ENCODE measurements around a stretch of chr18.

- PRO-cap: no peak
These were observed 55.1 kb upstream of the CTDP1 start for GRCh38 chr18:79624569-79624783.

GRCh38 chr18:79625156-79625593 is 54.4 kb upstream of the CTDP1 start:
- PRO-cap: no peak

GRCh38 chr18:79733752-79734551 is 54.3 kb downstream of the CTDP1 start:
- PRO-cap: no peak

DNA sequence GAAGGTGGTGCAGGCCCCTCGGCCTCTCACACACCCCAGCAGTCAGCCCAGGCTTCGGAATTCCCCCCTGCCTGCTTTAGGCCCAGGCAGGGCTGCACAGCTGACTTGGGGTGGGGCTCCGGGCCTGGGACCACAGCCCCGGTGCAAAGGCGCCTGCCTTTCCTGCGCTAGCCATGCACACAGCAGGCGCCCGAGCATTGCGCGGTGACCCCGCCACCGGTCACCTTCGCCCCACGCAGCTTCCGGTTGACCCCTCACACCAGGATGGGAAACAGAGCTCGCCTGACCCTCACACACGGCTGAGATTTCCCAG is 46.1 kb downstream of the SLC66A2 start:
- PRO-cap: no peak

- PRO-cap: no peak
These were observed 39.6 kb downstream of the SLC66A2 start for GRCh38 chr18:79911772-79912327.

GRCh38 chr18:79917889-79918474 is 33.5 kb downstream of the SLC66A2 start:
- PRO-cap: no peak

GRCh38 chr18:79926223-79926886 is 25.1 kb downstream of the SLC66A2 start:
- PRO-cap: no peak

DNA sequence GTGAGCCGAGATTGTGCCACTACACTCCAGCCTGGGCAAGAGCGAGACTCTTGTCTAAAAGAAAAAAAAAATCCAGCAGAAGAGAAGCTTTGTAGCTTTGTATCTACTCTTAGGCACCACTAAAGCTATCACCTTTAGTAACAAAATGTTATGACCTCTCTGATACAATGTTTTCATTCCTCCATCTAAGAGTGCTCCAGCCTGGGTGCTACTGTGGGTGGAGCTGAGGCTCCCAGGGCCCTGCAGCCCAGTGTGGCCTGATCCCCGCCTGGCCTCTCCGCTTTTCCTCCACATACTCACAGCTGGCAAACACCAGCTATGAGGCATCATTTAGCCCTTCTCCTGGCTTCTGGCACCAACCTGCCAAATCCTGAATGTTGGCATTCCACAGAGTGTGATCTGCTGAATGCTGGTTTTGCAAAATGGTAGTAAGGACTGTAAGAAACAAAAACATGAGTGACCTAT is 4.5 kb downstream of the SLC66A2 start:
- PRO-cap: no peak

GRCh38 chr18:79954199-79954796 is 2.8 kb upstream of the SLC66A2 start:
- PRO-cap: no peak